Suprapubic skin (tissue), 4 donors: ENCODE measurements around the genes WDR36 and REEP5.

- PRO-cap: bidirectional peak, plus-strand start at chr5:108748393, minus-strand start at chr5:108748335; unidirectional peak, minus-strand start at chr5:108748538; bidirectional peak, plus-strand start at chr5:108748985, minus-strand start at chr5:108748688
- RAMPAGE, long total RNA, 4 experiments: start-site peak on the plus strand in 1 of 4 experiments, at chr5:108748360-108748478 at its widest, 21 reads per replicate; start-site peak on the minus strand in 2 of 4 experiments, at chr5:108748675-108748740 at its widest, 8 to 18 reads per replicate
Observed at GRCh38 chr5:108748142-108748872, 610 bp downstream of the FER start.

DNA sequence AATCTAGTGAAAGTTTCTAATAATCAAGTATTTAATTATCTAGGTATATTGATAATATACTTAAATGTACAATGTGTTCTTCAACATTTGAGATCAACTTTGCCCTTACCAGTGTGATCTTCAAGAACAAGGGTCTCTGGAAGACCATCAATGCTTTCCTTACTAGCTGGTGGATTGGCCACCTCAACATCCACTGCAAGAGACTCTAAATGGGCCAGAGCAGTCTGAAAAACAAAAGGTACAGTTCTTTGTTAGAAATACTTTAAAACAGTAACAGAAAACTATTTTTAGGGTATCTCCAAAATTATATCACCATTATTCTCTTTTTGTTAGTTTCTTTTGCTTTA lies 65.2 kb downstream of the PJA2 start:
- PRO-cap: no peak
- RAMPAGE, long total RNA, 4 experiments: no peak in any of the 4 experiments

DNA sequence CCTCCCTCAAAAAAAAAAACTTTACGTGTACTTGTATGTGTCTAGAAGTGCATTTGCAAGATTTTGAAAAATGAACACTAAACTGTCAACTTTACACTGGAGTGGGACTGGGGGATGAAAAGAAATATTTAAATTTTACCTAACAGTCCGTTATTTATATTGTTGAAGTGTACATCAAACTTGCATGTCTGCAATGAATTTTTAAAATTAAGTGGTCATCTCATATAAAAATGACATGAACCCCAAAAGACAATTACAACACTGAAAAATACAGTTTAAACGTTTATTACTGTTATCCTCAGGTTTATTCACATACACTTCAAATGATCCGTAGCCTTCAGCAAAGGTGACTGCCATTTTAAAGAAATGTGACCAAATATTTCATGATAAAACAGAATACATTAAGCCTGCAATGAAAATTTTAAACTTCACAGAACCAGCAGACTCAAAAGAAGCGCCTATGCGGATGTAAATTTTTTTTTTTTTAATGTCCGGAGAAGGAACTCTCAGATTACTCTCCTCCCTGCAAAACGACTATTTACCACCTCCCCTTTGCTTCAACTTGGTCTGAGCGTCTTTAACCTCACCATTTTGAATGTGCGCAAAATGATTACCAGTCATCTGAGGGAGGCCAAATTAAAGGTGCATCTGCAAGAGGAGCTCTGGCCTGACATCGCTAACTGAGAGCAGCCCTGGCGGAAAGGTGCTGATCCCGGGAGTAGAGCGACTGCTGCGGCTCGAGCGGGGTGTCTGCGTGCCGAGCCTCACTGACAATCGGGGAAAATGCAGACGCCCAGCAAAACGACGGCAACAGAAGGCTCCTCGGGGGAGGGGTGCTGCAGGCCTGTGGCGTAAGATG lies 1.0 kb downstream of the PJA2 start:
- PRO-cap: bidirectional peak, plus-strand start outside the sequence, minus-strand start at position 785 of the sequence
- RAMPAGE, long total RNA, 4 experiments: no peak in any of the 4 experiments

DNA sequence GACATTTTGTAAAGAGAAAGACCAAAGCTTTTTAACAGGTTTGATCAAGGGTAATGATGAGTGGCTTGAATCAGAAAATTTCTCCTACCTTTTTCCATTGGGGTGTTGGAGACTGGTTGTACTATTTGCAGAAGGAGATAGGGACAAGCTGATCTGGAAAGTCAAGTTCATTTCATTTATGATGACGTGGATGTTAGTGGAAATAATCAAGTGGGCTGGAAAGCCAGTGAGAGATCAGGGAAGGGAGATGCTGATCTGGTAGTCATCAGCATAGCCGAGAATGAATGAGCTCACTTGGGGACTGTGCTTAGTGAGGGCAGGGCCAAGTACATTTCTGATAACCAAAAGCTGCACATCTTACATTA lies 12.0 kb downstream of the MAN2A1 start:
- PRO-cap: unidirectional peak, plus-strand start at position 293 of the sequence
- RAMPAGE, long total RNA, 4 experiments: no peak in any of the 4 experiments

DNA sequence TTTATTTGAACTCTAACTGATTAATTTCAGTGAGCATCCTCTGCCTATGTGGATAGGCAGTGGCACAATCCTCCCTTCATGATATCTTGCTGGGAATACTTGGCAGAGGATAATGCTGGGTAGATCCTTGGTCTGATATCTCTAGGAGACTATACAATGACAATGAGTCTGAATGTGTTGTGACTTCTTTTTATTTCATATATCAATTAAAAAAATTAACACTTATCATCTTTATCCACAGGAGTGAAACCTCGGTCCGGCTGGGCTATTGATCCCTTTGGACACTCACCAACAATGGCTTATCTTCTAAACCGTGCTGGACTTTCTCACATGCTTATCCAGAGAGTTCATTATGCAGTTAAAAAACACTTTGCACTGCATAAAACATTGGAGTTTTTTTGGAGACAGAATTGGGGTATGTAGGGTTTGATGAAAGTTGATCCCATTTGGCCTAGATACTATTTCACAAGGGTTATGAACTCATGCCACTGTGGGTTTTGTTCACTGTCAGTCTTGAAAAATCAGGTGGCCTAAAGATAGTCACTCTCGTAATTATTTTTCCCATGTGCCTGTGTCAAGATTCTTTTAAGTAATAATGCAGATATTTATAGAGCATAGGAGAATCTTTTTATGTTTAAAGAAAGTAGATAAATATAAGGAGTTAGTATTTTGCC lies 77.7 kb downstream of the MAN2A1 start:
- PRO-cap: no peak
- RAMPAGE, long total RNA, 4 experiments: no peak in any of the 4 experiments

GRCh38 chr5:109785226-109785935 lies 95.7 kb downstream of the MAN2A1 start:
- PRO-cap: no peak
- RAMPAGE, long total RNA, 4 experiments: no peak in any of the 4 experiments

DNA sequence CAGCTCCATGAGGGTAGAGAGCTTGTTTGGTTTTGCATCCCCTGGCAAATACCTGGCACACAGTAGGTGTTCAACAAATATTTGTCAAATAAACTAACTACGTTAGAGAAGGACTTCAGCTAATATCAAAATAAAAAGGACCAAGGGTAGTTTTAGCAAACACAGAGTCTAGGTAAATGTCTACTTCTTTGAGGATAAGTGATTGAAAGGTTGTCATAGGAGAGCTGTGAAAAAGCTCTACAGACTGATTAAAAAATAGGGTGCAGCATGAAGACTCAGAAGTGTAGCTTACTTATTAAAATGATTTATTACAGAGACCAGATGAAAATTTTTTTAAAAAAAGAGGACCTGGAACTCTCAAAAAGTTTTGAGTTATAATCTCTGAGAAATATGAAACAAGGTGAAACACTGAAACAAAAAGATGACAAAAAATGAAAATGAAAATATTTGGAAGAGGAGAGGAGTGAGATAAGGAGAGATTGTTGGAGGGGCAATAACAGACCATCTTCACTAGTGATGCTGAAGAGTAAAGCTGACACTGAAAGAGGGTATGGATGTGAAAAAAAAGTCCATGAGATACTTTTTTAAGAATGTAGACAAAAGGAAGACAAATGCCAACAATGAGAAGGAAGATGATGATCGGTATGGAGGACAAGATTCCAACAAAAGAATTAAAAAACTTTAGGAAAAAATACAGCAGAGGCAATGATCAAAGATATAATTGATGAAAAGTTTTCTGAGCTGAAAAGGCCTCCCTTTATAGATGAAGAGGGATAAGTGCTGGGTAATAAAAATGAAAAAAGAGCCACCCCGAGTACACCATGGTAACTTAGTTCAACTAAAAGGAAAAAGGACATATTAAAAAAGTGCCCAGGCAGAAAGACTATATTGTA lies 107.4 kb downstream of the MAN2A1 start:
- PRO-cap: no peak
- RAMPAGE, long total RNA, 4 experiments: start-site peak on the plus strand in 1 of 4 experiments, centred at position 67 of the sequence, 5 reads per replicate

DNA sequence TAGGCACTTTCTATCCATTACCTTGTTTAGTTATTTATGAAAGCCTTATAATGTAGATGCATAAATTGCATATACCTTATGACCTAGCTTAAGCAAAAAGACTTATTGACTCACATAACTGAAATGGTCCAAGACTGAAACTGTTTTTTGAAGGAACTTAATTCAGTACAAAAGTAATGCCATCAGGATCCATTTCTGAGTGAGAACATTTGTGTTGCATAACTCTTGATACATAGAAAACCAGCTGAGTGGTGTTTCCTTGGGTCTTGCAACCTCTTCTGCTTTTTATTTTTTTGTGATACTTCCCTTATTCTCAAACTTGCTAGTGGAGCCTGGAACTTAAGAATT lies 272.0 kb downstream of the MAN2A1 start:
- PRO-cap: no peak
- RAMPAGE, long total RNA, 4 experiments: no peak in any of the 4 experiments

DNA sequence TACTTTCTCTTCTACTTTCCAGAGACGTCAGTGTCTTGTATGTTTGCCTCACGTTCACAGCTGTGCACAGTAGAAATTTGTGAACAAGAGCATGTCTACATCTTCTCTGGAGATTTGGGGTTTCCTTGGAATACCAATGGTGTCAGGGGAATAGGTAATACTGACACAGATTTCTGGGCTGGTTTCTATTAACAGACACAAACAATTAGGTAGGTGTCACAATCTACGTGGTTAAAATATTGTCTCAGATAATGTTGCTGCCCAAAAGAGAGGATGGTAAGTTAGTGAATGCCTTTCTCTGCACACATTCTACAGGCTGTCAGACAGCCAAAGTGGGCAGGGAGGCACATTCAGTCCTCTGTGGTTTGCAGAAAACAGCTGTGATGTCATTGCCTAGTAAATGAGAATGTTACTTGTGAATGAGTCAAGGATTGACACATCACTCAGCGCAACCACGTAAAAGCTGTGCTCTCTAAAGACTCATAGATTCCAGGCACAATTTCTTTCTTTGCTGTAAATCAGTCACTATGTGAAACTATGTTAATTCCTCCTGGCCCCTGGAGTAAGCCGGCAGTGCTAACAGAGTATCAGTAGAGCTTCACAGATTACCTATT lies 397.1 kb downstream of the MAN2A1 start:
- PRO-cap: no peak
- RAMPAGE, long total RNA, 4 experiments: no peak in any of the 4 experiments

DNA sequence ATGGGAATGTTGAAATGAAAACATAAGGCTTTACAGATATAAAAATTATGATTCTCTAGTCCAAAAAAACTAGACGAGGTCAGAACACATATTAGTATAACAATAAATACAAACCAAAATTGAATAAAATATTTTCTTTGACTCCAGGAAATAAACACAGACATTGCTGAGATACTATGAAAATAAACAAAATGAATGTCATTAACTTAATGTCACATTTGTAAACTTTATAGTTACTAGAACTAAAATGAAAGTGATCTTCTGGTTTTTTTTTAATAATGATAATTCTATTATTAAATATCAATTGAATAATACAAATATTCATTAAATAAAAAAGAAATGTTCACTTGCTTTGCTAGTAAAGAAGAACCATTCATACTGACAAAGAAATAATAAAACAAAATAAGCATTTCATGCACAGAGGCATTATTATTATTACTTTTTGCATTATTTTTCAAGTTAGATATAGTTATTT lies 230.9 kb downstream of the TMEM232 start:
- PRO-cap: no peak
- RAMPAGE, long total RNA, 4 experiments: no peak in any of the 4 experiments

DNA sequence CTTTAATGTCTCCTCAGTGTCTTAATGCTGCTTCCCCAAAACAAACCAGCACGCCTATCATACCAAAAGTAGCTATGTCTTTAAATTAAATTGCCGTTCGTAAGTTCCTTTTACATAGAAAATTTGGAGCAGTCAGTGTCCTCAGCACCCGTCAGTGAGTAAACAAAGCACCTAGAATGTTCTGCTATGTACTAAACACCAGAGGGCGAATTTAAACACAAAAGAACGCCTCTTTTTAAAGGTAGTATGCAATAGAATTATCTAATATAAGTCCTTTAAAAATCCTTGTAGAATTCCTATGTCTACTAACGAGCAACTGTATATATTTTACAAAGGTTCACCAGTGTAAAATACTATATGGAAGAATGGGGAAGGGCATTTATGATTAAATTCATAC lies 457 bp upstream of the TMEM232 start:
- PRO-cap: no peak
- RAMPAGE, long total RNA, 4 experiments: no peak in any of the 4 experiments

GRCh38 chr5:111091935-111092985 lies at the start of gene WDR36:
Gene WDR36, plus strand, starts transcription at chr5:111092348.
- PRO-cap: unidirectional peak, plus-strand start at chr5:111092314
- RAMPAGE, long total RNA, 4 experiments: start-site peak on the plus strand in 4 of 4 experiments, at chr5:111092316-111092360 at its widest, 49 to 124 reads per replicate

- PRO-cap: no peak
- RAMPAGE, long total RNA, 4 experiments: no peak in any of the 4 experiments
Observed at GRCh38 chr5:111402615-111403113, 109.7 kb downstream of the STARD4 start.

- PRO-cap: no peak
- RAMPAGE, long total RNA, 4 experiments: no peak in any of the 4 experiments
Observed at GRCh38 chr5:111551605-111552630, 39.6 kb upstream of the STARD4 start.

GRCh38 chr5:111771923-111772365 lies 14.9 kb upstream of the NREP start:
- PRO-cap: no peak
- RAMPAGE, long total RNA, 4 experiments: no peak in any of the 4 experiments

DNA sequence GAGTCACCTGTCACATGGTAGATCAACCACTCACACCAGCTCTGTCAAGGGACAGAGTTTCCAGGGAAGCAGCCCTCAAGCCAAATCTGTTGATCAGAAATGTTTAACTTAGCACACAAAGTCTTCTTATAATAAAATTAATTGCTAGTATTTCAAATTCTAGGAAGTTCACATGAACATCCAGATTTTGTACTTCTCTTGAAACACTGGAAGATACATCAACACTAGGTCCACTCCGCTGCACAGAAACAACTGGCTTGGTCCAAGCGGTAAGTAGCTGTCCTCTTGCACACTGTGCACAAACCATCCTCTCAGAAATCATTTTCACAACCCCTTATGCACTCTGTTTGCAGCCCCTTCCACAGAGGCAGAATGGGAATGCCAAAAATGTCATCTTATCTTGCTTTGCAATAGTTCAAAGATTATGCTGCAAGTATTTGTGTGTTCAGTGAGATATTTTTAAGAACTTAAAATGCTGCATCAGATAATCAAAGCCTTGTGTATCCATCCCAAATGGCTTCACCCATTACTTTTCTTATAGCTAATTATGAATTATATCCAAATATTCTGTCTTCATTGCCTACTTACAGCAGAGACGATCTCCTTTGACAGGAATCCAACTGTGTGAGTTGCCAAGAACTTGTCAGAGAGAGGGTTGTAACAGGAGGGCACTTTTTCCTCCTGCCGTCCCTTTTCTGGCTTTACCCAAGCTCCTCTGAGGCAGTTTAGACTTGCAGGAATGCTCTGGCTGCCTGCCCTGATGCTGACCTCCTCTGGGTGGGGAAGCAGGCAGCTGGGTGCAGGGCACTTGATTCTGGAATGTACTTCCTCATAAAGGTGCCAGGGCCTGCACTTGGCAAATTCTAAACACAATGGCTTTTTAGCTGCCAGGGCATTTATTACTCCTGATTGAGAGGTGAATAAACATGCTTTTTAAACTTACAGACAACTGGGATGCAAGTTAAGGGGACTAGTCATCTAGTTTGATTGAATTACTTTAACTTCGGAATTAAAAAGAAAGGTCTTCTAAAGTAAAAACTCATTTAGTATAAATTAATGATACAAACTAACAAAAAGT lies 190.7 kb downstream of the EPB41L4A start:
- PRO-cap: no peak
- RAMPAGE, long total RNA, 4 experiments: no peak in any of the 4 experiments

DNA sequence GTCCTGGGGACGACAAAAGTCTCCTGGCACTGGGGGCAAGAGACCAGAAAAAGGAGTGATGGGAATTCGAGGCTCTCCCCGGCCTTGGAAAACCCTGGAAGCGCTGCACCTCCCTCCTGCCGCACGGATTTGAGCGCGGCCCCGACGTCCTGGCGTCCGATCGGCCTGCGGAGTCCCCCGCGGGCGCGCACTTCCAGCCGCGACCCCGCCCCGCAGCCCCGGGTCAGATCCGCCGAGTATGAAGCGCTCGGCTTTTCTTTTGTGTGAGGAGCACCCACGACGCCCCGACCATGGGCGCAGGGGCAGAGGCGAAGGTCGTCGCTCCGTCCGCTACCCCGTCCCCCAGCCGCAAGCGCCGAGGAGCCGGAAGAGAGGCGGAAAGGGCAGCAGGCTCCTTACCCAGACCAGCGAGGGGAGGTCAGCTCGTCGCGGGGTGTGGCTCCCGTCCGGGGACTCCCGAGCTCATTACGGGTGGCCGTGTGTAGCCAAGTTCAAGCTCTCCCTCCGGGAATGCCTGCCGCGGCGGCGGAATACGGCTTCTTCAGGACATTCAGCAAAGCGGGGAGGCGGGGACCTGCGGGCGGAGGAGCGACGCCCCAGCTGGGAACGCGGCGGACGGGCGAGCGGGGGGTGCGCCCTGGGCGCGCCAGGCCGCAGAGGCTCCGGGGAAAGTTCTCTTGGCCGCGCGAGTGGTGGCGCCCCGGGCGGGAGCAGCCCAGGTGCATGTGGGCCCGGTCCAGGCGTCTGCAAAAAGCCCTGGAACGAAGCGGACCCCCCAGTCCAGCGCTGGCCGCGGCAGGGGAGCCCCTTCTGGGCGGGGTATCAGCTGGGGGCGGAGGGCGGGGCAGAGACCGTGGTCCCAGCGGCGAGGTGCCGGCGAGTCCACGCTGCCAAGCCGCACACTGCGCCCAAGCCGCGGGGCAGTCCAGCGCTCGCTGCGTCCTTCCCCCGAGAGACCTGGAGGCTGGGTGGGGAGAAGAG lies 573 bp upstream of the EPB41L4A start:
- PRO-cap: unidirectional peak, minus-strand start at position 512 of the sequence
- RAMPAGE, long total RNA, 4 experiments: start-site peak on the minus strand in 1 of 4 experiments, centred at position 554 of the sequence, 25 reads per replicate

GRCh38 chr5:112920574-112920992 lies 1.4 kb downstream of the REEP5 start:
- PRO-cap: no peak
- RAMPAGE, long total RNA, 4 experiments: no peak in any of the 4 experiments

DNA sequence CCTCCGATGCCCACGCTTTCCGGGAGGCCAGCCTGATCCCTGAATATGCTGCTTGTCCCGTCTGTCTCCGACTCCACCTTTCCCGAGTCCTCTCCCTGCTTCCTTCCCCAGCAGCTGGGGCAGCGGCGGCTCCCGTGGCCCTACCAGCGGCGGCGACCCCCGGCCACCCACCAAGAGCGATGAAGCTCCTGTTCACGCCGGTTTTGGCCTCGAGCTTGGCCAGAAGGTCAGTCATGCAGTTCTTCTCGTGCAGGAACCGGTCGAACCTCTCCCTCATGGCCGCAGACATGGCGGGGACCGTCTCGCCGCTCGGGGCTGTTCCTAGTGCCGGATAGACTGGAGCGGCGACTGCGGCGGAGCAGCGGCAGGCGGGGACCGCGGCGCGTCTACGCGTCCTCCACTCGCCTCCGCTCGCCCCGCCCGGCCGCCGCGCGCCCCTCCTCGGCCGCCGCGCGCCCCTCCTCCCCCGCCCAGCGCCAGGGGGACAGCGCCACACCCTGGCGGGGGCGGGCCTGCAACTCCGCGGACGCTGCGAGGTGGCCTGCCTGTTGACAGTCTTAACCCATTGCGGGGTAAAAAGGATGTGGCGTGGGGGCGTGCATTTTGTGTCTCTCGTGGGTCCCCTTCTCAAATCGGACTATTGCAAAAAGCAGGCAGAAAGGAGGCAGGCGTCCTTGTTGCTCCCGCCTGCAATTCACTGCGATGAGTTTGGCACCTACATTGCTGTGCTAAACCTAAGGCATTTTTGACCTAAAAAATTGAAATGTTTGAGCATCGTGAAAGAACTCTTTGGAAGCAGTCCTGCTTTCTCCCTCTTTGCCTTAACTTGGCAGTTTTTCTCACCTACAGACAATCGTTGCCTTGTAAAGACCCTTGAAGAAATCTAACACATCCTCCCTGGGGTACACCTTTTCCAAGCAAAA lies at the start of gene REEP5:
TSS of gene REEP5 (minus strand) at position 326 of the 923 bp plus-strand sequence.
- PRO-cap: unidirectional peak, minus-strand start at position 323 of the sequence
- RAMPAGE, long total RNA, 4 experiments: start-site peak on the minus strand in 4 of 4 experiments, centred at positions 315 to 364 of the sequence, 325 to 1,400 reads per replicate

GRCh38 chr5:113030960-113031536 lies 54.5 kb downstream of the DCP2 start:
- PRO-cap: no peak
- RAMPAGE, long total RNA, 4 experiments: no peak in any of the 4 experiments